Lower leg skin (tissue), 2 donors: ENCODE measurements around a stretch of chr5.

GRCh38 chr5:1345351-1346210 is 682 bp upstream of the CLPTM1L start:
- PRO-cap, result no peak
- RAMPAGE, long total RNA, 2 experiments, result no peak in any of the 2 experiments

DNA sequence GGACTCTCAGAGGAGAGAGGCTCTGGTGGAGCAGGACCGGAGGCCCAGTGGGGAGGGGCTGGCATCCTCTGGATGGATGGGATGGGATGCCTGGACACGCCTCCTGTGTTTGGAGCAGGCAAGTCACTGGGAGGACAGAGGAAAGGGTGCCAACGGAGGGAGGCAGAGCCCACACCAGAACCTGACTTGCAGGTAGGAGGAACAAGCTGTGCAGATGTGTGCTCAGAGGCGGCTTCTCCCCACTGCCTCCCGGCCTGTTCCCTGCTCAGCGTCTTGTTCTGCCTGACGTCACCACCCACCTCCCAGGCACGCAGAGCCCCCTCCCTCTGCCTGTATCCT is 45.7 kb downstream of the SLC6A3 start:
- PRO-cap, result no peak
- RAMPAGE, long total RNA, 2 experiments, result no peak in any of the 2 experiments

DNA sequence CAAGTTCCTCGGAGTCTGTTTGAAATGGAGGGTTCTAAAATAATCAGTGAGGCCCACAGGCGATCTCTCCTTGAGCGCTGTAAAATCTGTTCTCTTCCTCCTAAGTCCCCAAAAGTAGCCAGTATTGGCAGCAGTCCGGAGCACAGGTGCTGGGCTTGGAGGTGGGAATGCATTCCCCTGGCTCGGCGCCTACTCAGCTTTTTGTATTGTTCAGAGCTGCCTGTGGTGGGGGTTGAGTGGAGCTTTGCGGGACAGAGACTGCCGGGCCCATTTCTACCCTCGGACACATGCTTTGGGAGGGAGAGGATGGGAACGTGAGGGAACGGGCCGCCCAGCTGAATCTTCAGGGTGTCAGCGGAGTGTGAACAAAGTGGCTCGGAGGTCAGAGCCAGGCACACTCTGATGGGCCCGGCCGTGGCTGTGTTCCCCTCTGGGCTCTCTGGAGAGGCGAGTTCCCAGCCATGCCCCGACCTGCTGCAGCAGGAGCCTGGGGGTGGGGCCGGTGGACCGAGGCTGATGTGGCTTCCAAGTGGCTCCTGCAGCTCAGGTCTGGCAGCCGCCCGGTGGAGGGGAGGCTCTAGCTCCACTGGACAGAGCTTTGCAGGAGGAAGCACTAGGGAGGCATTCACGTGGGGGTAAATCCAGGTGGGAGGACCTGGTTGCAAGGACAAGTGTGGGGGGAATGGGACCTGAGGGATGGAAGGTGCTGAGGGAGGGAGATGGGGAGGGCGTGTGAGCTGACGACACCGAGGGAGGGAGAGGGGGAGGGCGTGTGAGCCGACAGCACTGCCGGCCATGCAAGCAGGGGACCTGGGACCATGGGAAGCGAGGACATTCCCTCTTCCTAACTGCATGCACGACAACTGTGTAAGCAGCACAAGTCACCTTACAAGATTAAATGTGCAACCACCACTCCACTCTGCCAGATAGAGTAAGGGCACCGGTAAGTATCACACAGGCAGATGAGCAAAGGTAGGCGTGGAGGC is 31.1 kb upstream of the SLC6A3 start:
- PRO-cap, result no peak
- RAMPAGE, long total RNA, 2 experiments, result no peak in any of the 2 experiments

GRCh38 chr5:1494448-1495619 is 28.9 kb downstream of the LPCAT1 start:
- PRO-cap, result no peak
- RAMPAGE, long total RNA, 2 experiments, result no peak in any of the 2 experiments

GRCh38 chr5:1508443-1508646 is 15.4 kb downstream of the LPCAT1 start:
- PRO-cap, result no peak
- RAMPAGE, long total RNA, 2 experiments, result no peak in any of the 2 experiments

DNA sequence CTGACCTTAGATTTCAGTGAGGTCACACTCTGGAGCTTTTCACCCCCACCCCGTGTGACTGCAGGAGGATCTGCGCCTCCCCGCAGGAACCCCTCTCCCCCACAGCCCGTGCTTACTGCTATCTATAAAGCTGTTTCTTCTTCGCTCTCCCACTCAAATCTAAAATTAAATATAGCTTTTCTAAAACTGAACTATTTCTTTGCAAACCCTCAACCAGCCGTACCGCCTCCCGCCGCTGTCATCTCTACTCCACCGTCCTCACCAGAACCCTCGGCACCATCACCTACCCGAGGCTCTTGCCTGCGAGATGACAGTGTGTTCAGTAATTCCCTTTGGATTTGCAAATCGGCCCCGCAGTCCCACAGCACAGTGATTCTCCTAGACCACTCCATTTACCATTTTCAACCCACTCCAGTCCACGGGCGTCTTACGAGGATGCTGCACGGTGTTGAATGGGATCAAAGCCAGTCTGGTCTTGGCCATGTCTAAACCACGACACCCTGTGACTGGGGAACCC is 13.6 kb downstream of the LPCAT1 start:
- PRO-cap, result no peak
- RAMPAGE, long total RNA, 2 experiments, result no peak in any of the 2 experiments

DNA sequence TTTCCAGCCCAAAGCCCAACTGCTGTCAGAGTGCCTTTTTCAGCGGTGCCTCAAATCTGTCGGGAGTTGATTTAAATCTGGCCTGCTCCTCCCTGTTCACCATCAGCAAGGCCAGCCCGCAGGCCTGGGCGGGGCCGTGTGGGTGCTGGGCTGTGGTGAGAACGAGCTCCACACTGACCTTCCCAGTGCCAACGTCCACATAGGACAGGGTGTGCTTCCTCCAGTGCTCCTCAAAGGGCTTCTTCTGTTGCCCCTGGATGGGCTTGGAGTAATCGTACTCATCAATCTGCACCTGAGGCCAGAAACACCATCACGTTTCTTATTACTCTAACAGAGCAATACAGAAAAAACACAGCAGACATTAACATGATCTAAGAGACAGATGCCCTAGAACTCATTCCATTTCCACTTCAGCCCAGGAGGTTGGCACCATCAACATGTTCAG is 50.3 kb upstream of the LPCAT1 start:
- PRO-cap, result no peak
- RAMPAGE, long total RNA, 2 experiments, result no peak in any of the 2 experiments

DNA sequence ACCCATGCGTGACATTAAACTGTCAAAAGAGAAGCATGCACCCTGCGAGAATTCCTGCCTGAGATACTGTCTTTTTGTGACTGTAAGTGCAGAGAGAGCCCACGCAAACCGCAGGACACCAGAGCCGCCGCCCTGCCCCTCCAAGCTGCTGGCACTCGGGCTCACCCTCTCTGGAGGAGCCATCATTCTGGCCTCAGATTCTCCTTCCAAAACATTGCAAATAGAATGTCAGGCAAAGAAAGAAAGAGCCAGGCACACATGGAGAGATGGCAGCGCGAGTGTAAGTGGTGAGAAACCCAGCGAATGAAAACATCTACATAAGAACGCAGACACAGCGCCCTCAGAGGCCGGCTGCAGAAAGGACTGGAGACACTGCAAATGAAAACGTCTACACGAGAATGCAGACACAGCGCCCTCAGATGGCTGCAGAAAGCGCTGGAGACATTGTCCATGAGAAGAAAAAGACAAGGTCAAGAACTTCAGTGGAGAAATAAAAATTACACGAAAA is 117.7 kb upstream of the LPCAT1 start:
- PRO-cap, result no peak
- RAMPAGE, long total RNA, 2 experiments, result no peak in any of the 2 experiments

GRCh38 chr5:1801559-1801884 is 315 bp downstream of the NDUFS6 start:
- PRO-cap, result no peak
- RAMPAGE, long total RNA, 2 experiments, result no peak in any of the 2 experiments

- PRO-cap, result bidirectional peak, plus-strand start at chr5:1884476, minus-strand start at chr5:1884280
- RAMPAGE, long total RNA, 2 experiments, result start-site peak on the minus strand in 1 of 2 experiments, at chr5:1884187-1884292 at its widest, 8 reads per replicate
These were observed 1.4 kb upstream of the IRX4 start for GRCh38 chr5:1884083-1884589.

DNA sequence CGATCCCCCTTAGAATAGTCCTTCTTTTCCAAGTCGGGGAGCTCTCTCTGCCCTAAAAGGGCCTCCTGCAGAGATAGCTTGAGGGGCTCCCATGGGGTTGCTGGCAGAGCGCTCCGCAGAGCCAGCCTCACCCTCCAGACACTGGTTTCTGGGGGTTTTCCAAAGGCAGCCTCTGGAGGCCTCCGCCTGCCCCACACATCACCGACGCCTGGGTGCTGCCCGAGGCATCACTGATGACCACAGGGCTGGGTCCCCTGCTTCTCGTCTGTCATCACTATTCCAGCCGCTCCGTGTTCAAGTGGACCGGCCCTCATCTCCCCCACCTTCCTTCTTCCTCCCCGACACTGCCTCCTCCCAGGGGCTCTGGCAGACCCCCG is 64.0 kb upstream of the IRX4 start:
- PRO-cap, result no peak
- RAMPAGE, long total RNA, 2 experiments, result no peak in any of the 2 experiments

GRCh38 chr5:1952181-1953061 is 69.7 kb upstream of the IRX4 start:
- PRO-cap, result no peak
- RAMPAGE, long total RNA, 2 experiments, result no peak in any of the 2 experiments

DNA sequence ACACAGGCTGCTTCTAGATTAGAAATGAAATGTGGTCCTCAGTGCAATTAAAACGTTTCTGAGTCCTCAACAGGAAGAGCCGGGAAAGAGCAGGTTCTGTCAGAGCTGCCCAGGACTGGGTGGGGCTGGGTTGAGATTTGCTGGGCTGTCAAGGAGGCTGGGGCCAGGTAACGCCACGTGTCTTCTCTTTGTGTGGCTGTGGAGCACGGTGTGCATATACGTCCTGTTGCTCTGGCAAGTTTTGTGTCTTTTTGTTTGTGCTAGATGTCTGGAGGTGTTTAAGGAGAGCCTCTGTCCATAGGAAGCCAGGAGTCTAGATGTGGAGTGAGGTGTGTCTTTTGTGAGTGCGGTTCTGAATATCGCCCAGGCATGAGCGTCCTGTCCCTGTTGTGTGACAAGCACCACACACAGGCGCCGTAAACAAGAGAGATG is 129.1 kb upstream of the IRX4 start:
- PRO-cap, result no peak
- RAMPAGE, long total RNA, 2 experiments, result no peak in any of the 2 experiments

DNA sequence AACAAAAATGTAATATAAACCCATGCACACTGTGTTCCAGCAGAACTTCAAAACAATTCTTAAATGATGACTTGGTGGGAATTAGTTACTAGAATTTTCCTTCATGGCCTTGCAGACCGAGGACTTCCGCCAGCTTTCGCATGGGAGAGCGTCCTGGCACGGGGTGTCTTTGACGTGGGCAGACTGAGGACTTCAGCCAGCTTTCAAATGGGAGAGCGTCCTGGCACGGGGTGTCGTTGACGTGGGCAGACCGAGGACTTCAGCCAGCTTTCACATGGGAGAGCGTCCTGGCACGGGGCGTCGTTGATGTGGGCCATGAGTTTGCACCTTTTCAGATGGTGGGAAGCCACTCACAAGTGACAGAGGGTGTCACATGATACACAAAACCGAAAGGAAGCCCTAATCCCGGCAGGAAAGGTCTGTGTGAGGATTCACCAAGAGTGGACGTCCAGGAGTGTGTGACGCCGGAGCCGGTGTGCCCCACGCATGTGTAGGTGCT is 211.3 kb upstream of the IRX4 start:
- PRO-cap, result no peak
- RAMPAGE, long total RNA, 2 experiments, result no peak in any of the 2 experiments

DNA sequence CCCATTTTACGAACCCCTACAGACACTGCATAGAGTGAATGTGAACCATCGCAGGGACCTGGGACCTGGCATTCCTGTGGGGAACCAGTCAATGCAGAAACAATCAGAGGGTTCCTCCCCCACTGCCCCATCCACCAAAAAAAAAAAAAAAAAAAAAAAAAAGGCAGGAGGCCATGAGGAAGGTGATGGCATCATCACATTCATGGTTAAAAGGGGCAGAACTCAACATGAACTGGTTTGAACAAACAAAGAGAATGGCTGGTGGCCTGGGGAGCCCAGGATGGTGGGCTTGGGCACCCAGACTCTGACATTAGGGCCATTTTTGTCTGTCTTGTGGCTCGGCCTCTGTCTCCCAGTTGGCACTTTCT is 270.2 kb upstream of the IRX4 start:
- PRO-cap, result no peak
- RAMPAGE, long total RNA, 2 experiments, result no peak in any of the 2 experiments

GRCh38 chr5:2752839-2753506 is 1.5 kb upstream of the IRX2 start:
- PRO-cap, result no peak
- RAMPAGE, long total RNA, 2 experiments, result no peak in any of the 2 experiments

- PRO-cap, result no peak
- RAMPAGE, long total RNA, 2 experiments, result no peak in any of the 2 experiments
These were observed 352.0 kb upstream of the IRX2 start for GRCh38 chr5:3103457-3103882.

- PRO-cap, result bidirectional peak, plus-strand start at chr5:3595106, minus-strand start at chr5:3595031; bidirectional peak, plus-strand start at chr5:3595336, minus-strand start at chr5:3595178
- RAMPAGE, long total RNA, 2 experiments, result no peak in any of the 2 experiments
These were observed 837 bp upstream of the IRX1 start for GRCh38 chr5:3594484-3595506.

GRCh38 chr5:4901183-4901482 is 239.0 kb upstream of the ADAMTS16 start:
- PRO-cap, result no peak
- RAMPAGE, long total RNA, 2 experiments, result no peak in any of the 2 experiments

- PRO-cap, result no peak
- RAMPAGE, long total RNA, 2 experiments, result no peak in any of the 2 experiments
These were observed 2.0 kb downstream of the ADAMTS16 start for GRCh38 chr5:5142084-5142635.